HepG2 (cell line): ENCODE data around the genes TNFSF12, CYB5D1, VAMP2, BORCS6 and RNF222.

GRCh38 chr17:7511384-7511788 is 30.1 kb downstream of the SLC35G6 start:
- RRBS, 2 experiments = no CpG with 5 or more reads among the region's 14 CpGs
CAGE:
- cytosol, long polyA minus RNA = start-site peak on the plus strand at chr17:7511422-7511472, 82 reads; start-site peak on the plus strand at chr17:7511563-7511571, 27 reads
- cytosol, long polyA plus RNA = no peak
- long polyA plus RNA = no peak
- nucleus, long polyA minus RNA = no peak
- nucleus, long polyA plus RNA = no peak

DNA sequence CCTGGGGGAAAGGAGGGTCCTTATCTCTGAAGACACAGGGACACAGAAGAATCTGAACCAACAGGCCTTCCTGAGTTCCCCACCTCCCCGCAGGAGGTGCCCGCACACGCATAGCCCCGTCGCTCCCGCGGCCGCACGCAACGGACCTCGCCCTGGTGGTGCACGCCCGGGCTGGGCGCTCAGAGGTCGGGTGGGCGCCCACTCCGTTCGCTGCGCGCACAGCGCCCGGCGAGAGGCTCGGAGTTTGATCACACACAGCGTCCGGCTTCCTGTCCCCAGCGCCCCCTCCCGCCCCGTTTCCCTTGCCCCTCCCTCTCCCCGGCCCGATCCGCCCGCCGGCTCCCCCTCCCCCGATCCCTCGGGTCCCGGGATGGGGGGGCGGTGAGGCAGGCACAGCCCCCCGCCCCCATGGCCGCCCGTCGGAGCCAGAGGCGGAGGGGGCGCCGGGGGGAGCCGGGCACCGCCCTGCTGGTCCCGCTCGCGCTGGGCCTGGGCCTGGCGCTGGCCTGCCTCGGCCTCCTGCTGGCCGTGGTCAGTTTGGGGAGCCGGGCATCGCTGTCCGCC is at the start of gene TNFSF12:
TNFSF12 (plus strand) TSS at position 313 of the 564 bp plus-strand sequence.
- RRBS, 2 experiments = 26 to 29% methylated on average over 29 to 32 of the region's 56 CpGs
CAGE:
- cytosol, long polyA minus RNA = no peak
- cytosol, long polyA plus RNA = no peak
- long polyA plus RNA = no peak
- nucleus, long polyA minus RNA = no peak
- nucleus, long polyA plus RNA = no peak

- RRBS, 2 experiments = no CpG with 5 or more reads among the region's 23 CpGs
CAGE:
- cytosol, long polyA minus RNA = no peak
- cytosol, long polyA plus RNA = no peak
- long polyA plus RNA = no peak
- nucleus, long polyA minus RNA = no peak
- nucleus, long polyA plus RNA = no peak
These were observed 50.1 kb downstream of the DNAH2 start for GRCh38 chr17:7767604-7768169.

GRCh38 chr17:7845729-7846782 is 8.8 kb upstream of the TMEM88 start:
- RRBS, 2 experiments = no CpG with 5 or more reads among the region's 25 CpGs
CAGE:
- cytosol, long polyA minus RNA = no peak
- cytosol, long polyA plus RNA = no peak
- long polyA plus RNA = no peak
- nucleus, long polyA minus RNA = no peak
- nucleus, long polyA plus RNA = no peak

DNA sequence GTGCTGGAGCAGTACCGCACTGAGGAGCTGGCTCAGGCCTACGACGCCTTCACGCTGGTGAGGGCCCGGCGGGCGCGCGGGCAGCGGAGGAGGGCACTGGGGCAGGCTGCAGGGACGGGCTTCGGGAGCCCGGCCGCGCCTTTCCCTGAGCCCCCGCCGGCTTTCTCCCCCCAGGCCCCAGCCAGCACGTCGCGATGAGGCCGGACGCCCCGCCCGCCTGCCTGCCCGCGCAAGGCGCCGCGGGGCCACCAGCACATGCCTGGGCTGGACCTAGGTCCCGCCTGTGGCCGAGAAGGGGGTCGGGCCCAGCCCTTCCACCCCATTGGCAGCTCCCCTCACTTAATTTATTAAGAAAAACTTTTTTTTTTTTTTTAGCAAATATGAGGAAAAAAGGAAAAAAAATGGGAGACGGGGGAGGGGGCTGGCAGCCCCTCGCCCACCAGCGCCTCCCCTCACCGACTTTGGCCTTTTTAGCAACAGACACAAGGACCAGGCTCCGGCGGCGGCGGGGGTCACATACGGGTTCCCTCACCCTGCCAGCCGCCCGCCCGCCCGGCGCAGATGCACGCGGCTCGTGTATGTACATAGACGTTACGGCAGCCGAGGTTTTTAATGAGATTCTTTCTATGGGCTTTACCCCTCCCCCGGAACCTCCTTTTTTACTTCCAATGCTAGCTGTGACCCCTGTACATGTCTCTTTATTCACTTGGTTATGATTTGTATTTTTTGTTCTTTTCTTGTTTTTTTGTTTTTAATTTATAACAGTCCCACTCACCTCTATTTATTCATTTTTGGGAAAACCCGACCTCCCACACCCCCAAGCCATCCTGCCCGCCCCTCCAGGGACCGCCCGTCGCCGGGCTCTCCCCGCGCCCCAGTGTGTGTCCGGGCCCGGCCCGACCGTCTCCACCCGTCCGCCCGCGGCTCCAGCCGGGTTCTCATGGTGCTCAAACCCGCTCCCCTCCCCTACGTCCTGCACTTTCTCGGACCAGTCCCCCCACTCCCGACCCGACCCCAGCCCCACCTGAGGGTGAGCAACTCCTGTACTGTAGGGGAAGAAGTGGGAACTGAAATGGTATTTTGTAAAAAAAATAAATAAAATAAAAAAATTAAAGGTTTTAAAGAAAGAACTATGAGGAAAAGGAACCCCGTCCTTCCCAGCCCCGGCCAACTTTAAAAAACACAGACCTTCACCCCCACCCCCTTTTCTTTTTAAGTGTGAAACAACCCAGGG is 1.1 kb upstream of the TMEM88 start:
- RRBS, 2 experiments = 96 to 98% methylated on average over 35 to 39 of the region's 77 CpGs
CAGE:
- cytosol, long polyA minus RNA = no peak
- cytosol, long polyA plus RNA = no peak
- long polyA plus RNA = no peak
- nucleus, long polyA minus RNA = no peak
- nucleus, long polyA plus RNA = no peak

DNA sequence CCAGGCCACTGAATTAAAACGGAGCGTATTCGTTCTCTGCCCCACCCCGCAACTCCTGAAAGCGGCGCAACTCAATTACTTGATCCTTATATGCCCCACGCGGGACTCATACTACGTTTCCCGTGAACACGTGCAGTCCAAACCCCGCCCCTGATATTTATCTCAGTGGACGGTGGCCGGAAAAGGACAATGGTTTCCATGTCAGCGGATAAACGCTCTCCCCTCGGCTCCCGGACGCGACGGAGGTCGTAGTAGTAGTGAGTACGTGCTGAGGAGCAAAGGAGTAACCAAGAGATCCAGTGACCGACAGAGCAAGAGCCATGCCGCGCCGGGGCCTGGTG is at the start of gene CYB5D1:
CYB5D1 (plus strand) TSS at position 189 of the 341 bp plus-strand sequence.
- RRBS, 2 experiments = under 1 to 1% methylated on average over 10 to 13 of the region's 27 CpGs
CAGE:
- cytosol, long polyA minus RNA = start-site peak on the plus strand centred at position 231 of the sequence, 105 bp wide, 478 reads
- cytosol, long polyA plus RNA = no peak
- long polyA plus RNA = no peak
- nucleus, long polyA minus RNA = no peak
- nucleus, long polyA plus RNA = start-site peak on the plus strand centred at position 229 of the sequence, 128 bp wide, 92 and 159 reads in 2 replicates

DNA sequence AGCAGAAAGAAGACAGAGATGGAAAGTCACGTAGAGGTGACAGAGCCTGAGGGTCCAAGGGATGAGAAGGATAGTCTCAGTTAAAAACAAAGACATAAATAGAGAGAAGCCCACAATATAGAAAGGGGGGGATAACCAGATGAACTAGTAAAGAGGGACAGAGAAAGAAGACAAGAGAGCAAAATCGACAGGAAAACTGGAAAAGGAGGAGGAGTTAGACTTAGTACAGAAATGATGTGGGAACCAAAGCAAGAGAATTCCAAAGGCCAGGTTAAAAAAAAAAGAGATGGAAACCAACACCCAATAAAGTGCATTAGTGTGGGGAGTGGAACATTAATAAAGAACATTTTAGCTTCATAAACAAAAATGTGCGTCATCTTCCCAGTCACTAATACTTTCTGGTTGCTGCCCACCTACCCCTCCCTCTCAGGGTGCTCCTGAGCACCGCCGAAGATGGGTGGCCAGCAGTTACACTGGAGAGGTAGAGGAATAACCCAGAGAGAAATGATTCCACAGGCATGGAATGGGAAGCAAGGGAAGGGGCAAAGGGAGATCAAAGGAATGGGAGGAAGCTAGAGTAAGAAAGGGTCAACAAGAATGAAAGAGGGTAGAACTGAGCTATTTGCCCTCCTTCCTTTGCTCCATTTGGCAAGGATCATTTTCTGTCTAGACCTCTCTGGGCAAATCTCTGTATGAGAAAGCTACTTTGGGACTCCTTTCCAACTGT is 6.0 kb upstream of the CHD3 start:
- RRBS, 2 experiments = no CpG with 5 or more reads among the region's 5 CpGs
CAGE:
- cytosol, long polyA minus RNA = no peak
- cytosol, long polyA plus RNA = no peak
- long polyA plus RNA = no peak
- nucleus, long polyA minus RNA = no peak
- nucleus, long polyA plus RNA = no peak

DNA sequence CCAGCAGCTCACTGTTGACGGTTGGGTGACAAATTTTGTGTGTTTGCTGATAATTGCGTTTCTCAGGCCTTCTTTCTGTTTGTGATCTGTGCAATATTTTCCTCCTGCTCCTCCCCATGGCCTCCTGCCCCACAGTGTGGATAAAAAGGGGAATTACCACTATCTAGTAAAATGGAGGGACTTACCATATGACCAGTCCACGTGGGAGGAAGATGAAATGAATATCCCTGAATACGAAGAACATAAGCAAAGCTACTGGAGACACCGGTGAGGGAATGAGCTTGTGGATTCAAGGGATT is 9.2 kb downstream of the CHD3 start:
- RRBS, 2 experiments = no CpG with 5 or more reads among the region's 5 CpGs
CAGE:
- cytosol, long polyA minus RNA = no peak
- cytosol, long polyA plus RNA = no peak
- long polyA plus RNA = no peak
- nucleus, long polyA minus RNA = no peak
- nucleus, long polyA plus RNA = no peak

GRCh38 chr17:7902699-7903694 is 13.1 kb downstream of the RNF227 start:
- RRBS, 2 experiments = 78 to 93% methylated on average over 4 to 5 of the region's 18 CpGs
CAGE:
- cytosol, long polyA minus RNA = no peak
- cytosol, long polyA plus RNA = no peak
- long polyA plus RNA = no peak
- nucleus, long polyA minus RNA = no peak
- nucleus, long polyA plus RNA = no peak

- RRBS, 2 experiments = no CpG with 5 or more reads among the region's 17 CpGs
CAGE:
- cytosol, long polyA minus RNA = no peak
- cytosol, long polyA plus RNA = no peak
- long polyA plus RNA = no peak
- nucleus, long polyA minus RNA = no peak
- nucleus, long polyA plus RNA = no peak
These were observed 1.0 kb downstream of the CNTROB start for GRCh38 chr17:7932931-7933526.

- RRBS, 2 experiments = no CpG with 5 or more reads among the region's 6 CpGs
CAGE:
- cytosol, long polyA minus RNA = no peak
- cytosol, long polyA plus RNA = no peak
- long polyA plus RNA = no peak
- nucleus, long polyA minus RNA = no peak
- nucleus, long polyA plus RNA = no peak
These were observed 11.9 kb downstream of the PER1 start for GRCh38 chr17:8140327-8140762.

DNA sequence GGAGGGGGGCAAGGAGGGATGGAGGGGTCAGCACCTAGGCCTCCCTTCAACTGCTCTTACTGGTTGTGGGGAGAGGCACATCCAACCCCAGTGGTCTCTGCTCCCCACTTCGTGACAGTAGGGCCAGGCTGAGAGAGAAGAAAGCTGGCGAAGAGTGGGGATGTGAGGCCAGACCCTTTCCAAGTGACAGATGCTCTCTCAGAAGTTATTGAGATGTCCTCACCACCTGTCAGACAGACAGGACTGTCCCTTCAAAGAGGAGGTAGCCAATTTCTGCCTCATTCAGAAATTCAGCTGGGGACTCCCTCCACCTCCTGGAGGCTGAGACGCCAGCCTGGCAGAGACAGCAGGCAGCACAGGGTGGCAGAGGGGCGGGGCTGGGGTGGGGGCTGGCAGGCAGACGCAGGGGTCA is 9.4 kb downstream of the PER1 start:
- RRBS, 2 experiments = no CpG with 5 or more reads among the region's 5 CpGs
CAGE:
- cytosol, long polyA minus RNA = no peak
- cytosol, long polyA plus RNA = no peak
- long polyA plus RNA = no peak
- nucleus, long polyA minus RNA = no peak
- nucleus, long polyA plus RNA = no peak

- RRBS, 2 experiments = no CpG with 5 or more reads among the region's 38 CpGs
CAGE:
- cytosol, long polyA minus RNA = no peak
- cytosol, long polyA plus RNA = no peak
- long polyA plus RNA = no peak
- nucleus, long polyA minus RNA = no peak
- nucleus, long polyA plus RNA = no peak
These were observed 4.6 kb upstream of the PER1 start for GRCh38 chr17:8156644-8157432.

- RRBS, 2 experiments = under 1 to 2% methylated on average over 15 to 21 of the region's 72 CpGs
CAGE:
- cytosol, long polyA minus RNA = start-site peak on the minus strand at chr17:8162947-8162976, 163 reads
- cytosol, long polyA plus RNA = start-site peak on the minus strand at chr17:8162948-8162970, 86 and 107 reads in 2 replicates; start-site peak on the minus strand at chr17:8163522-8163616, 13 and 18 reads in 2 replicates
- long polyA plus RNA = start-site peak on the minus strand at chr17:8162942-8162967, 91 and 181 reads in 2 replicates; start-site peak on the minus strand at chr17:8163527-8163582, 20 and 21 reads in 2 replicates
- nucleus, long polyA minus RNA = no peak
- nucleus, long polyA plus RNA = start-site peak on the minus strand at chr17:8162948-8163001, 125 and 207 reads in 2 replicates; start-site peak on the minus strand at chr17:8163527-8163609, 20 and 18 reads in 2 replicates
These were observed at the start of gene VAMP2 for GRCh38 chr17:8162880-8163958. VAMP2 (minus strand) TSS chr17:8162948.

DNA sequence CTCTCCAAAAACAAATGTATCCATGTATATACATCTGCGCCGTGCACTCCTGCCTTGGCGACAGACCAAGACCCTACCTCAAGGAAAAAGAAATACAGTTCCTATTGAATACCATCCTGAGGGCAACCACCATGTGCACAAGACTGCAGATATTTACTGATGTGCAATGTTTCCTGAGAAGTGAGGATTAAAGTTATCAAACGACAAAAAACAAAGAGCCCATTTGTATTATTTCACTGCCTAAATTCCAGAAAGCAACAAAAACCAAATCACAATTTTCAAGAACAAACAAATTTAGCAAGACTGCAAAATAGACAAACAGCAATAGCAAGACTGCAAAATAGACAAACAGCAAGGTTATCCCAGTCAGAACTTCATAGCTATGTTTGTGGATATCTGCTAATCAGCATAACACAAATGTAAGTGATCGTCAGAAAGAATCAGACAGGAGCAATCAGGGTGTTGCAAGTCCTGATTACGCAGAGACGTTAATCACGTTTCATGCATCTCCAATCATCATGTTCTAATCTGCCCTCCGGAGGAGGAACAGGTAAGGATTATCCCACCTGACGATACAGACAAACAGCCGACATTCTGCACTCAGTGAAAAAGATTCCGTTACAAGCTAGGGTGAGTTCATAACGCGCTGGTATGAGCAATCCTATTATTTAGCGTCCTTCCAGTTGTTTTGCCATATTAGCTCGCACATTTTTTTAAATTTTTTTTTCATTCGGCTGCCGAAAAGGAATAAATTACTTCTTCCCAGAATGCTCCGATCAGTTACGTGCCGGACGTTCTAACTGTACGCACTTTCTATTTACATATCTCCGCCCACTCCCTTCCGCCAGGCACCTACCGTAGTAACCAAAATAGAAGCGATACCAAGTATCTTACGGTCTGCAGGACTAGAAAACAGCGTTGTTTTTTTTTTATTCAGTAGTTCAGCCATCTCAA is 2.9 kb downstream of the TMEM107 start:
- RRBS, 2 experiments = no CpG with 5 or more reads among the region's 29 CpGs
CAGE:
- cytosol, long polyA minus RNA = no peak
- cytosol, long polyA plus RNA = no peak
- long polyA plus RNA = no peak
- nucleus, long polyA minus RNA = no peak
- nucleus, long polyA plus RNA = no peak

- RRBS, 2 experiments = under 1 to 2% methylated on average over 55 to 61 of the region's 120 CpGs
CAGE:
- cytosol, long polyA minus RNA = no peak
- cytosol, long polyA plus RNA = no peak
- long polyA plus RNA = start-site peak on the minus strand at chr17:8190143-8190228, 28 and 36 reads in 2 replicates
- nucleus, long polyA minus RNA = no peak
- nucleus, long polyA plus RNA = no peak
These were observed at the start of gene BORCS6 for GRCh38 chr17:8189117-8190241. BORCS6 (minus strand) TSS chr17:8190180.

DNA sequence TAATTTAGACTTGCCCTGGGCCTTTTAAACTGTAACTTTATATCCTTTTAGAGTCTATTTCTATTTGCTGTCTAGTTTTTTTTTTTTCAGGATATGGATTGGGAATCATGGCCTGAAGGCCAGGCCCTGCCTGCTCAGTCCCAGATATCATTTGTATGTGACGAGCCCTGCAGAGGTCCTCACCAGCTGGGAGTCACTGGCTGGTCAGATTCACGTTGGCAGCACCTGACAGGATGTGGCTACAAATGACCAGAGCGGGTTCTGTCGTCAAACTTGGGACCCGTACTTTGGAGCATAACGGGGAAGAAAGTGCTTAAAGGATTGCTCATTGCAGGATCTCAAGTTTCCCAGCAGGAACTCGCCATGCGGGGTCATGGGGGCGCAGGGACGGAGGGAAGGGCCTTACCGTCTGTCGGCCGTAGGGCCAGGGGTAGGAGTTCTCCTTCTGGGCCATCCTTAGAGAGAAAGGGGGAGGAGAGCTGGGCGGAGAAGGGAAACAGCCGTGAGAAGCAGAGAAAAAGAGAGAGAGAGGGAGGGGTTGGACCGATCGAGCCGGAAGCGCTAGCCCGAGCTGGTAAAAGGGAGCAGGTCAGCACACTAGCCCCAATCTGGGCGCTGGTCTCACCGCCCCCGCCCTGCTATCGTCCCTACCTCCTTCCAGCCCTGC is 471 bp downstream of the AURKB start:
- RRBS, 2 experiments = no CpG with 5 or more reads among the region's 24 CpGs
CAGE:
- cytosol, long polyA minus RNA = no peak
- cytosol, long polyA plus RNA = no peak
- long polyA plus RNA = no peak
- nucleus, long polyA minus RNA = no peak
- nucleus, long polyA plus RNA = no peak

DNA sequence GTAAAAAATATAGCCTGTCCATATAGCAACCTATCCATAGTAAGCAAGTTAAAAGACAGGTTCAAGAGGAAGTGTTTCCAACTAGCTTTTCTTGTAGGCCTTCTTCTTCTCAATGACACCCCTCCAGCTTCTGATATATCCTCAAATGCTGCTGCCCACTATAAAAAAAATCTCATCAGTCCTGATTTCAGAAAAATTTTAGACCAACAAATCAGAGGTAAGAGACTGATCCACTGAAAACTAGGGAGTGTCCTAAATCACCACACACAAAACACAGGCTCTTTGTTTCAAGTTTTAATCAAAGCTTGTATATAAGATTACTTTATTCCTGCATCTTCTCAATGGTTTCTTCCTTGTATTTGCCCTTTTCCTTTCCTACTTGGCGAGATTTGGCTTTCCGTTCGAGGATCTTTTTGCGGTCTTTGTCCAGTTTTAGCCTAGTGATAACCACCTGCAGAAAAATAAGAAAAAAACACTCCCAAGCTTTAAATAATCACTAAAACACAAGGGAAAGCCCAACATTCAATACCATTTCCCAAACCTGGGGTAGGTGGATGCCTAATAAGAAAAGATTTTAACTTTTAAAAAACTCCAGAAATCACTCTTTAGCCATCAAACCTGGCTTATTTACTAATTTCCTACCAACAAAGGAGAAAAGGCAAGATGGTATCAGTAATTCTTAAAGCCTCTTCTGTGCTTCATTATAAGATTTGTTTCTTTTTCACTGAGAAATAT is 905 bp upstream of the KRBA2 start:
- RRBS, 2 experiments = no CpG with 5 or more reads among the region's 4 CpGs
CAGE:
- cytosol, long polyA minus RNA = no peak
- cytosol, long polyA plus RNA = start-site peak on the minus strand centred at position 389 of the sequence, 80 bp wide, 344 and 404 reads in 2 replicates
- long polyA plus RNA = start-site peak on the minus strand centred at position 389 of the sequence, 80 bp wide, 963 and 1,038 reads in 2 replicates
- nucleus, long polyA minus RNA = no peak
- nucleus, long polyA plus RNA = start-site peak on the minus strand centred at position 361 of the sequence, 24 bp wide, 105 and 69 reads in 2 replicates

DNA sequence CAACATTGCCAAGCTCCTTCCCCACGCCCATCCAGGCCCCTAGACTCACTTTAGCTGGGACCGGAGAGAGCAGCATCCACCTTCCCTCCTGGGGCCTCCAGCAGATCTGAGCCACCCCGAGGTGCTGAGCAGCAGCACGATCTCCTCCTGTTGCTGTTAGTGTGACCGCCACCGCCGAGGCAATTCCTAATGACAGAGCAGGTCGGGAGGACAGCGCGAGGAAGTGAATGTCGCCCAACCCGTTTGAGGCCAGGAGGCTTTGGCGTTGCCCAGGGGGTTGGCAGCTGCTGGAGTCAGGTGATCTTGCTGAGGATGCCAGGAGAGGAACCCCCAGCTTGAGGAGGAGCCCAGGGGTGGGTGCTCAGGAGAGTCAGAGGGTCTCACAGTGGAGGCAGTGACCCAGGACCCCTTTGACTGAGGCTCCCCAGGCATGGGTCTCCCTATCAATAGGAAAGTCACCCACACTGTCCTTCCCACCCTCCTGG is at the start of gene RNF222:
RNF222 (minus strand) TSS at position 194 of the 485 bp plus-strand sequence.
- RRBS, 2 experiments = no CpG with 5 or more reads among the region's 13 CpGs
CAGE:
- cytosol, long polyA minus RNA = no peak
- cytosol, long polyA plus RNA = no peak
- long polyA plus RNA = no peak
- nucleus, long polyA minus RNA = no peak
- nucleus, long polyA plus RNA = no peak

DNA sequence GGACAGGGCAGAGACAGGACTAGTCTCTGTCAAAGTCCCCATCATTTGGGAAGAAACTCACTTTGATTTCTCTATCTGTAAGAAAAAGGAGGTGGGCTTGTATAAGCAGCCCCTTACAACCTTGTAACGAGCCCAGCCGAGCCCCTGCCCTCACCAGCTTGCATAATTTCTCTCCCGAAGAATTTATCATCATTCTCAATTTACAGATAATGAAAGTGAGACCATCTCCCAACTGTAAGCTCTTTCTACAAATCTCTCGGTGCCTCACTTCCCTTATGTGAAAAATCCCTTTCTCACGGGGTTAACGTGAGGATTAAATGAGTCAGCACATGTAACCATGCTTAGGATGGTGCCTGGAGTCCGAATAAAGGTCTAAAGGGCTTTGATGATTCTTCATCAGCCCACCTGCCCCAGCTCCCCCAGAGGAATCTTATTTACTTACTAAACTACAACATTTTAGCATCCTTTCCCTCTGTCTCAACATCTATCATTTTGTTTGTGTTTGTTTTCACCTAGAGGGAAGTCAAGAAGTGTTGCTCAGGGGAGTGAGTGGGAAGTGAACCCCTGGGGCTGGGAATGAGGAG is 24.8 kb upstream of the PIK3R6 start:
- RRBS, 2 experiments = no CpG with 5 or more reads among the region's 7 CpGs
CAGE:
- cytosol, long polyA minus RNA = no peak
- cytosol, long polyA plus RNA = no peak
- long polyA plus RNA = no peak
- nucleus, long polyA minus RNA = no peak
- nucleus, long polyA plus RNA = no peak